ENCODE measurements around a stretch of chr9.

- RRBS = no CpG with 5 or more reads among the region's 9 CpGs
CAGE:
- cytosol, long polyA plus RNA = no peak
- long polyA plus RNA = no peak
- nucleus, long polyA plus RNA = no peak
Measured at GRCh38 chr9:3527212-3527614, 1.4 kb upstream of the RFX3 start.

- RRBS = no CpG with 5 or more reads among the region's 3 CpGs
CAGE:
- cytosol, long polyA plus RNA = no peak
- long polyA plus RNA = no peak
- nucleus, long polyA plus RNA = no peak
Measured at GRCh38 chr9:3789508-3789825, 263.7 kb upstream of the RFX3 start.

DNA sequence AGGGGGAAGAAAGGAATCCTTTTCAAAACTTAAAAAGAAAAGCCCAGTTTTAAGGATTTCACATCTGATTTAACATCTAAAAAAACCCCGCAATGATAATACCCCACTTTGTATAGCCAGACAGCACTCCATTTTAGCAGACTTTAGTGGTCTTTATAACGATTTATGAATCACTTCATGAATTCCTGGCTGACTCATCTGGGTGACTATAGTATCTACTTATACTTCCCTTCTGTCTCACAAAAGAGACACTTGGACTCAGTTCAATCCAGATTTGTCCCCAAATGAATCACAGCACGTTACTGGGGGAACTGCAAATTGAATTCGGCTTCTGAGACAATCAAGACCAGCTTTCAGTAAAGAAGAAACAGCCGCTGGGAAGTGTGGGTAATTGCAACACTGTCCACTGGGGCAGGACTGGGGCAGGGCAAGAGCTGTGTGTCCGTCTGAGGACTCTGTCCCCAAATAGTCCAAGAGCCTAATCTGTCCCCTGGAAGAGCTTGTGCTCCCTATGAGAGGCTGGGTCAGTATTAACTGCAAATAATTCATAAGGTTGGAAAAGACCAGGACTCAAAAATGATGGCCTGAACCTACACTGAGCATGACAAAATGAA is 337.3 kb upstream of the RFX3 start:
- RRBS = no CpG with 5 or more reads among the region's 6 CpGs
CAGE:
- cytosol, long polyA plus RNA = no peak
- long polyA plus RNA = no peak
- nucleus, long polyA plus RNA = no peak

- RRBS = no CpG with 5 or more reads among the region's 2 CpGs
CAGE:
- cytosol, long polyA plus RNA = no peak
- long polyA plus RNA = no peak
- nucleus, long polyA plus RNA = no peak
Measured at GRCh38 chr9:4093384-4093825, 206.5 kb downstream of the GLIS3 start.

GRCh38 chr9:4111302-4111676 is 188.6 kb downstream of the GLIS3 start:
- RRBS = no CpG with 5 or more reads among the region's 2 CpGs
CAGE:
- cytosol, long polyA plus RNA = no peak
- long polyA plus RNA = no peak
- nucleus, long polyA plus RNA = no peak

GRCh38 chr9:4213202-4213948 is 86.5 kb downstream of the GLIS3 start:
- RRBS = no CpG with 5 or more reads among the region's 5 CpGs
CAGE:
- cytosol, long polyA plus RNA = no peak
- long polyA plus RNA = no peak
- nucleus, long polyA plus RNA = no peak

GRCh38 chr9:4293242-4294163 is 6.4 kb downstream of the GLIS3 start:
- RRBS = no CpG with 5 or more reads among the region's 7 CpGs
CAGE:
- cytosol, long polyA plus RNA = no peak
- long polyA plus RNA = no peak
- nucleus, long polyA plus RNA = no peak

- RRBS = 2% methylated on average over 18 of the region's 39 CpGs
CAGE:
- cytosol, long polyA plus RNA = no peak
- long polyA plus RNA = no peak
- nucleus, long polyA plus RNA = no peak
Measured at GRCh38 chr9:4298807-4299414, 957 bp downstream of the GLIS3 start.

- RRBS = no CpG with 5 or more reads among the region's 23 CpGs
CAGE:
- cytosol, long polyA plus RNA = no peak
- long polyA plus RNA = no peak
- nucleus, long polyA plus RNA = no peak
Measured at GRCh38 chr9:4490719-4491060, 422 bp downstream of the SLC1A1 start.

GRCh38 chr9:4661360-4662073 is 577 bp upstream of the PLPP6 start:
- RRBS = no CpG with 5 or more reads among the region's 7 CpGs
CAGE:
- cytosol, long polyA plus RNA = no peak
- long polyA plus RNA = no peak
- nucleus, long polyA plus RNA = no peak

DNA sequence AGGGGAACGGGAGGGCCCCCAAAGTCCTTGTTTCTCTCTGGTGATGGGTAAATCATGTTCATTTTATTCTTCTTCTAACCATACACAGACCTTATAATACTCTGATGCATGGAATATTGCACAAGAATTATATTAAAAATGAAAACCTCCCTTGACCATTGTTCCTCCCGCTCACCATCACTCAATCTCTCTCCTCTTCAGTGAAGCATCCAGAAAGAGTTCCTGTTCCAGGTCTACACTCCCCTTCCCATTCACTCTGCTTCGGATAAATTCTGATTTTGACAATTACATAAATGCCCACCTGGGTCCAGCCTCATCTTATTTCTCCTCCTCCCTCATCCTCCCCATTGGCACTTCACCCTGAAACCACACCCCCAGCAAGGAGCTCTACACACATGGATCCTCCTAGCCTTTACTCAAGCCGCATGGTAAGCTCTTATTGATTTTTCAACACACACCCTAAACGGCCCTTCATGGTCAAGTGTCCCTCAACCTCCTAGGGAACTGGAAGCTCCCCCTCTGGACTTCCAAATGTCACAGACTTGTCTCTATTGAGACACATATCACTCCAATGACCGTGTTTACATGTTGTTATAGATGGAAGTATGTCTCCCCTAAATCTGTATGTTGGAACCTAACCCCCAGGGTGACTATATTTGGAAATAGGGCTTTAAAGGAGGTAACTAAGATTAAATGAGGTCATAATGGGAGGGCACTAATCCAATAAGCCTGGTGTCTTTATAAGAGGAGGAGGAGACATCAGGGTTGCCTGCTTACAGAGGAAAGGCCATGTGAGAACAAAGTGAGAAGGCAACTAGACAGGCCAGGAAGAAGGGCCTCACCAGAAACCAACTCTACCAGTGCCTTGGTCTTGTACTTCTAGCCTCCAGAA is 7.3 kb downstream of the AK3 start:
- RRBS = no CpG with 5 or more reads among the region's 6 CpGs
CAGE:
- cytosol, long polyA plus RNA = no peak
- long polyA plus RNA = no peak
- nucleus, long polyA plus RNA = no peak

- RRBS = no CpG with 5 or more reads among the region's 3 CpGs
CAGE:
- cytosol, long polyA plus RNA = no peak
- long polyA plus RNA = no peak
- nucleus, long polyA plus RNA = no peak
Measured at GRCh38 chr9:4794233-4794656, 1.5 kb downstream of the RCL1 start.

GRCh38 chr9:4804391-4805032 is 11.8 kb downstream of the RCL1 start:
- RRBS = 98% methylated on average over 17 of the region's 37 CpGs
CAGE:
- cytosol, long polyA plus RNA = no peak
- long polyA plus RNA = no peak
- nucleus, long polyA plus RNA = no peak

DNA sequence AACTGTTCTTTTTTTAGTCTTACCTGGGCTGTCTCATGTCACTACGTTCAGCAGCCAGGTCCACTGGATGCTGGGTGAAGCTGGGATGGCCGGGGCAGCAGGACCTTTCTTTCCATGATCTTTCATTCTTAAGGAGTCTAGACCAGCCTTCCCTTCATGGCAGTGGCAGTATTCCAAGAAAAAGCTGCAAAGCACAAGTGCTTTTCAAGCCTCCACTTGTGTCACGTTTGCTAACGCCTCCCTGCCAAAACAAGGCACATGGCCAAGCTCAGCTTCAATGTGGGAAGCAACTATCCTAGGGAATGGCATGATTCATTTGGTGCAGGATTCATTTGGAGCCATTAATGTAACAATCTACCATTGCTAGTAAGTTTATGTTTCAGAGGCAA is 94.8 kb downstream of the RCL1 start:
- RRBS = no CpG with 5 or more reads among the region's 4 CpGs
CAGE:
- cytosol, long polyA plus RNA = no peak
- long polyA plus RNA = no peak
- nucleus, long polyA plus RNA = no peak

DNA sequence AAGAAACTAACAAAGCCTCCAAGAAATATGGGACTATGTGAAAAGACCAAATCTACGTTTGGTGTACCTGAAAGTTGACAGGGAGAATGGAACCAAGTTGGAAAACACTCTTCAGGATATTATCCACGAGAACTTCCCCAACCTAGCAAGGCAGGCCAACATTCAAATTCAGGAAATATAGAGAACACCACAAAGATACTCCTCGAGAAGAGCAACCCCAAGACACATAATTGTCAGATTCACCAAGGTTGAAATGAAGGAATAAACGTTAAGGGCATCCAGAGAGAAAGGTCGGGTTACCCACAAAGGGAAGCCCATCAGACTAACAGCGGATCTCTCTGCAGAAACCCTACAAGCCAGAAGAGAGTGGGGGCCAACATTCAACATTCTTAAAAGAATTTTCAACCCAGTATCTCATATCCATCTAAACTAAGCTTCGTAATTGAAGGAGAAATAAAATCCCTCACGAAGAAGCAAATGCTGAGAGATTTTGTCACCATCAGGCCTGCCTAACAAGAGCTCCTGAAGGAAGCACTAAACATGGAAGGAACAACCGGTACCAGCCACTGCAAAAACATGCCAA is 51.2 kb downstream of the INSL6 start:
- RRBS = no CpG with 5 or more reads among the region's 9 CpGs
CAGE:
- cytosol, long polyA plus RNA = no peak
- long polyA plus RNA = no peak
- nucleus, long polyA plus RNA = no peak

- RRBS = no CpG with 5 or more reads among the region's 6 CpGs
CAGE:
- cytosol, long polyA plus RNA = no peak
- long polyA plus RNA = no peak
- nucleus, long polyA plus RNA = no peak
Measured at GRCh38 chr9:5558048-5558671, 47.8 kb downstream of the PDCD1LG2 start.

DNA sequence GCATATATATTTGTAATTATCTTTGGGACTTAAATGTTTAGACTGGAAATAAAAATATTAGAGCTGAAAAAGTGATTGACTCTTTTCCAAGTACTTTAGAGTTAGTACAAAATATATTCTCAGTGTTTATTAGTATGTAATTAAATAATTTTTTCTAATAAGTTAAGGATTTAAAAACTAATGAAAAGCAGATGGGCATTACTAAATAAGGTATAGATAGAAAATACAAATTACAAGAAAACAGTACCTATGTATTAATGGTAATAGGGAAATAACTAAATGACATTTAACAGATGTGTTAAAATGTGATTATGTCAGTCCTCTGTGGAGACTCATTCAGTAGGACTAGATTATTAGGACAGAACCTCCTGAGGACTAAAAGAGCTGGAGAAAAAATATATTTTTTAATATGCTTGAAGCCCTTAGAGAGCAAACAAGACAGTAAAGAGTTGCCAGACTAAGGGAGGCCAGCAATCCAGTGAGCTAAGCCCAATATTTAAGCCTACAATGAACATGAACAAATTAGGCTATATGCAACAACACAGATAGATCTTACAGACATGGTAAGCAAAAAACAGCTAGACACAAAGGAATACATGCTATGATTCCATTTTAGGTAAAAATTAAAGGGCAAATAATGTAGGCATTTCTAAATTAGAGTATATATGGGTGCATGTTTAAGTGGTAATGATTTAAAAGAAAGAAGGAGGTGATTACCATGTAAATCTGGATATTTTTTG is 101.1 kb downstream of the RIC1 start:
CAGE:
- cytosol, long polyA plus RNA = no peak
- long polyA plus RNA = no peak
- nucleus, long polyA plus RNA = no peak

- RRBS = no CpG with 5 or more reads among the region's 5 CpGs
CAGE:
- cytosol, long polyA plus RNA = no peak
- long polyA plus RNA = no peak
- nucleus, long polyA plus RNA = no peak
Measured at GRCh38 chr9:5799320-5799769, 33.6 kb downstream of the ERMP1 start.

DNA sequence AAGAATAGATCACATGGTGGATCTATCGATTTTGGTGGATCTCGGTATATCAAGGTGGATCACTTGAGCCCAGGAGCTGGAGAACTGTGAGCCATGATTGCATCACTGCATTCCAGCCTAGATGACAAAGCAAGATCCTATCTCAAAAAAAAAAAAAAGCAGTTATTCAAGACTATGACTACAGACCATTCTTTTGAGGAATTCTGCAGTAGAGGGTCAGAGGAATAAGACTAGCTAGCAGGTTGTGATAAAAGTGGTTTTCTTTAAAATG is 15.0 kb downstream of the ERMP1 start:
- RRBS = no CpG with 5 or more reads among the region's 2 CpGs
CAGE:
- cytosol, long polyA plus RNA = no peak
- long polyA plus RNA = no peak
- nucleus, long polyA plus RNA = no peak

GRCh38 chr9:5879538-5879832 is 11.2 kb upstream of the MLANA start:
- RRBS = no CpG with 5 or more reads among the region's 4 CpGs
CAGE:
- cytosol, long polyA plus RNA = no peak
- long polyA plus RNA = no peak
- nucleus, long polyA plus RNA = no peak